Gastrocnemius medialis (tissue), 3 donors: ENCODE measurements around the gene RABIF.

DNA sequence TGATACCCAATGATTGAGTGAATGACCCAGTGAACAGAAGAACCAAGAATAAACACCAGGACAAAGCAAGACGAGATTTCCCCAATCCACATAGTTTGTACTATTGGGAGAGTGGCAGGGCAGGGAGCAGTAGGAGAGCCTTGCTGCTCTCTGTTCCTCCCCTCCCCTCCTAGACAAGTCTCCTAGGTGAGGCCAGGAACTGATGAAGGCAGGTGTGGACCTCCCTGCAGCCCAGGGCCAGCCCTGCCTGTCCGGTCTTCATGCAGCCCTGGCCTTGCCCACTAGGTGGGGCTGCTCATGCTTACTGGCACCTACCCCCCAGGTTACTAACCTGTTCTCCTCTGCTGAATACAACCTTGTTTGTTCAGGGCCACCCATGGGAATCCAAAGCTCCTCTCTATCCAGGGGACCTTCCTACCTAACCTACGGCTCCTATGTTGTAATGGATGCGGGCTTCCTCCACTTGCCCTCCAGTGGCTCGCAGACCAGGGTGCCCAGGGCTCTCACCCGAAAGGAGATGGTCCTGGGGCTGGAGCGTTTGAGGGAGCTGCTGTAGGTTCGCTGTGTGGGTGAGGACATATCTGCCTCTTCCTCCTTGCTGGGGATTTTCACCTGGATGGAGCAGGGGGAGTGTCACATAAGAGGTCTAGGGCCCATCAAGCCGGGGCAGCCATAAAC lies 7.9 kb upstream of the TNNT2 start:
- PRO-cap = no peak
- RAMPAGE, long total RNA, 3 experiments = no peak in any of the 3 experiments

DNA sequence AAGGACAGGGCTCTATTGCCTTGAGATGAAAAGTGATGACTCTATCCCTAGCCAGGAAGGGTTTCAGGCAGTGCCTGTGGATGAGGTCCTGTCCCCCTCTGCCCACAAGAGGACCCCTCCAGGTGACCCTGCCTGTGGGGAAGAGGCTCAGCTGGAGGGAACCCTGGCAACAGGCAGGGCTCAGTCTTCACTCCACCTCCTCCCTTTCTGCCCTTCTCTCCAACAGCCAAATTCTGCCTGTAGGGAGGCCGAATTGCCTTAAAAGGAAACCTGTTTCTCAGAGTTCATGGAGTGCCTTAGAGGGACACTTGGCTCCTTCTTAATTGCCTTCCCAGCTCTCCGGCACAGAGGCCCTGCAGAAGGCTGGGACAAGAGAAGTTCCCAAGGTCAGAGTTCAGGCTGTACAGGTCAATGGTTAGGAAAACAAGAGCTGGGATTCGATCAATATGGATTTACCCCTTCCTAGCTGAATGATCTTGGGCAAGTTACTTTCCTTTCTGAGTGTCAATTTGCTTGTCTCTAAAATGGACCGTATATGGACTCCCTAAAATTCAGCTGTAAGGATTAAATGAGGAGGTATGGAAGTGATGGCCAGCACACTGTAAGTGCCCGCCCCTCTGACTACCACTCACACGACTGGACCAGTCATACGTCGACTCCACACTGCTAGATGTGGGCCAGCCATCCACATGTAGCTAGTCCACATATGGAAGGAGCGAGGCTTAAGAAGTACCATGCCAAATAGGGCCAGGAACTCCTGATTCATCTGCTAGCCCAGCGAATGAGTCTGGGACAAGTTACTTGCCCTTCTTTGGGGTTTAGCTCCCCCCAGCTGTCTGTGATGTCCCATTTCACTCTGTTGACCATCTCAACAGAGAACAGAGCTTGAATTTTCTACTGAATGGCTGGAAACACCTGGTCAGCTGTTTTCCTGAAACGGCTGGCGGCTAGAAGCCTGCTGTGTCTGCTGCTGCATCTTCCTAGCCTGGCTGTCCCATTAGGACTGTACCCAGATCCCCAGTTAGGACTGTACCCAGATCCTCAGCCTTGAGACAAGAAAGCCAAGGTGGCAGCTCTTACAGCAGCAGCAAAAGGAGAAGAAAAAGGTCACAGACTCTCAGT lies 6.0 kb downstream of the CSRP1 start:
- PRO-cap = no peak
- RAMPAGE, long total RNA, 3 experiments = no peak in any of the 3 experiments

DNA sequence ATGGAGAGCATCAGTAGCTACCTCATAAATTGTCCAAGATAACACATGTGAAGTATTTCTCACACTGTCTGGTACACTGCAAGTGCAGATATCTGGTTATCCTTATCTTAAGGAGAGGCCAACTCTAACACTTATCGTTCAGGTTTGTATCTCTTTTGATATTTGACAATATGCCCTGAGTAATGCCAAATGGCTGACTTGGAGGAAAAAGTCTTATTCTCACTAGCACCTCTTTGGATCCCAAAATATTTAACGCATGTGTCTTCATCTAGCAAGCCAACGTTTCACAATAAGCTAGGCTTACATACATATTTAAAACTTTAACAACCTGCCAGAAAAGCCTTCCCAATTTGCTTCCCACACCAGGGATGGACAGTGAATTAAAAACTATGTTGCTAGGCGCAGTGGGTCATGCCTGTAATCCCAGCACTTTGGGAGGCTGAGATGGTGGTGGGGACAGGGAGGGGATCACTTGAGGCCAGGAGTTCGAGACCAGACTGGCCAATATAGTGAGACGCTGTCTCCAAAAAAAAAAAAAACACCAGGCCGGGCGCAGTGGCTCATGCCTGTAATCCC lies 2.6 kb downstream of the CSRP1 start:
- PRO-cap = no peak
- RAMPAGE, long total RNA, 3 experiments = no peak in any of the 3 experiments

GRCh38 chr1:201739044-201740163 lies 89.6 kb upstream of the IPO9 start:
- PRO-cap = no peak
- RAMPAGE, long total RNA, 3 experiments = no peak in any of the 3 experiments

DNA sequence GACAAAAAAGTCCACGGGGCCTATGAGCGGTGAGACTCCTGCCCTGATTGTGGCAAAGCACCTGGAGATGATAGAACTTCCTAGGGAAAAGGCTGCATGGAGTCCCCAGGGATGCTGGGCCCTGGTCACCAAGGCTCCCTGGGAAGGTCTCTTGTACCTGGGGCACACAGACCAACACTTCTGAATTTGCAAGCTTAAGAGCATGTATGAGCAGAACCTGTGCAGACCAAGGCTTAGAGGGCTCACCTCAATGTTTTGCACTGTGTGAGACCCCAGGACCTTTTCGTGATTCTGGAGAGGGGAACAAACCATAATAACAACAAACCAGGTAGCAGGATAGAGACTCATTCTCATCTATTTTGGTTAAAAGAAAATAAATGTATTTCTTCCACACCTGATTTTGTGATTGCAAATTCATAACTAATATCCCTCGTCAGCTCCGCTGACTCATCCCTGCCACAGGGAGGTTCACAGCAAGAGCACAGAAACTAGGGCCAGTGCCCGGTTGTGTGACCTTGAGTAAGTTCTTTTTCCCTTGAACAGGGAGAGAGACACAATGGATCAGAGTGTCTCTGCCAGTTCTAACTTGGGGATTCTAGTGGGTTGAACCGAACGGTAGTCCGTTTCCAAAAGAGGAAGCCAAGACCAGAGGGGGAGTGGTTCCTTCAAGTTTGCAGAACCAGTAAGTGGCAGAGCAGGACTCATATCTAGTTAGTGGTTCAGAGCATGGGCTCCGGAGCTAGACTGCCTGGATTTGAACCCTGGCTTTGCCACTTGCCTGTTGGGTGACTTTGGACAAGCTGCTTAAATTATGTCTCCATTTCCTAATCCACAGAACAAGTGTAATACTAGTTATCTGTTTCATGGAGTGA lies 5.1 kb upstream of the SHISA4 start:
- PRO-cap = unidirectional peak, plus-strand start at position 497 of the sequence; unidirectional peak, plus-strand start at position 522 of the sequence; unidirectional peak, plus-strand start at position 714 of the sequence
- RAMPAGE, long total RNA, 3 experiments = no peak in any of the 3 experiments

DNA sequence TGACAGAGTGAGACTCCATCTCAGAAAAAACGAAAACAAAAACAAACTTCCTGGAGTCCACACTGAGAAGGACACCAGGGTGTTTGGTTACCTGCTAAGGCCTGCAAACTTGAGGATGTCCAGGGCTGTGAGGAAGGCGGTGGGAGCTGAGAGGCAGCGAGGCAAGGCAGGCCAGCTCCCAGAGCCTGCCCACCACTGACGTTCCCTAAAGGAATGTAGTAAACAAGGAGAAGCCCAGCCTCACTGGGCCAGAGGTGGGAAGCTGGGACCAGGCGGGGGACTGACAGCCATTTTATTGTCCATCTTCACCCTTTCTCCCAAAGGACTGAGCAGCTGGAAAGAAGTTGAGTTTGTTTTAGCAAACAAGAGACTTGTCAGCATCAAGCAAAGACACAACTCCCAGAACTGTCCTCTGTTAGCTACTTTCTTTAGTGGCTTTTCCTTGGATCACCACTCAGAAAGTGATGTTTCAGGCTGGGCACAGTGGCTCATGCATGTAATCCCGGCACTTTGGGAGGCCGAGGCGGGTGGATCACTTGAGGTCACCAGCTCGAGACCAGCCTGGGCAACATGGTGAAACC lies 24.2 kb downstream of the SHISA4 start:
- PRO-cap = no peak
- RAMPAGE, long total RNA, 3 experiments = no peak in any of the 3 experiments

DNA sequence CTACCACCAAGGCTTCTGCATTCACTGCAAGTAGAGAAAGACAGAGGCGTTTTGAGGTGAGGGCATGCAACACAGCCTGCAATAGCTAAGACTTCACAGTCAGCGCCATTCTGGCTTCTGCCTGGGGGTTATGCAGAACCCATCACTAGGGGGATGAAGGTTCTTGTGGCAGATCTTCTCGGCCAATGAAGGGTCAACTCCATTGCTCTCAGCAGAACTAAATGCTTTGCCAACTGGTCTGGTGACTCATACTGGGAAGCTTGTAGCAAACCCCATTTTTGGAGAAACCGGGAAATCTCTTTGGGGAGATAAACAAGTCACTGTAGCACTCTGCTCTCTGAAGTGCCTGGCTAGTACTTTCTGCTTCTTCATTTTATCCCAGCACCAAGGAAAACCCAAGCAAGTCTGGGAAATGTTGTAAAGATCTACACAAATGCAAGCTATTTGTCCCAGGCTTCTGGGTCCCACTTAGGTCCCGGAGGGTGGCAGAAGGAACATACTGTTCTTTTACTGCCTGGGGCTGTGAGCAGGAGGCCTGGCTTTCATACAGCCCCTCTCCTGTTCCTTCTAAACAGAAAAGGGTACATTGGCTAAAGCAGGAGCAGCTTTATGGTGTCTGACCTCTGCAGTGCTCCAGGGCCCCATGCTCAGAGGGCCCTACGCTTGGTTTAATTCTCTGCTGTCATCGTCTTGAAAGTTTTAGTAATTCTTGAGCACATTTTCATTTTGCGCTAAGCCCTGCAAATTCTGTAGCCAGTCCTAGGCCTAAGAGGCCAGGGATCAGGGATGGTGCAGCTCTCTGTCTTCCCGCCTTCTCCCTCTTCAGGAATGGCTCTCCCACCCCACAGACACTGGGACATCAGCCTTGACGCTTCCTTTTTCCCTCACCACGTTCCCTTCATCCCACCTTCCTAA lies 28.8 kb downstream of the LMOD1 start:
- PRO-cap = unidirectional peak, minus-strand start at position 344 of the sequence
- RAMPAGE, long total RNA, 3 experiments = no peak in any of the 3 experiments

- PRO-cap = unidirectional peak, minus-strand start at chr1:201943572
- RAMPAGE, long total RNA, 3 experiments = no peak in any of the 3 experiments
Observed at GRCh38 chr1:201943250-201944172, 2.8 kb downstream of the LMOD1 start.

- PRO-cap = no peak
- RAMPAGE, long total RNA, 3 experiments = no peak in any of the 3 experiments
Observed at GRCh38 chr1:201997240-201997550, 13.2 kb upstream of the ELF3 start.

GRCh38 chr1:202012148-202013045 lies 2.0 kb downstream of the ELF3 start:
- PRO-cap = no peak
- RAMPAGE, long total RNA, 3 experiments = no peak in any of the 3 experiments

DNA sequence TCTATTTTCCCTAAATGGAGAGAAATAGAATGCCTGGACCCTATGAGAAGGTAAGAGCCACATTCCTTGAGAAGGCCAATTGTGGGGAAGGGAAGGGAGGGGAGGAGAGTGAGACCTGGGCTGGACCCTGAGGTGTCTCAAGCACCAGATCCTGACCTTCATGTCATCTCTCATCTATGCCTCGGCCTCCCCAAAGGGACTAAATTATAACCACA lies 34.2 kb upstream of the GPR37L1 start:
- PRO-cap = no peak
- RAMPAGE, long total RNA, 3 experiments = no peak in any of the 3 experiments

DNA sequence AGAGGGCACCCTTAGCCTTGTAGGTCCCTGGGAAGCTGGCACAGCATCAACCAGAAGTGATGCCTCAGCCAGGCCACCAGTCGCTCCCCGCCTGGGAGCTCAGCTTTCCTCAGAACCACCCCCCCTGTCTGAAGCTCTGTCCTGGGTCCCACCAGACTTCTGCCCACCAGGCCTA lies 7.3 kb downstream of the GPR37L1 start:
- PRO-cap = no peak
- RAMPAGE, long total RNA, 3 experiments = no peak in any of the 3 experiments

- PRO-cap = no peak
- RAMPAGE, long total RNA, 3 experiments = no peak in any of the 3 experiments
Observed at GRCh38 chr1:202152363-202153235, 7.8 kb downstream of the PTPN7 start.

- PRO-cap = no peak
- RAMPAGE, long total RNA, 3 experiments = no peak in any of the 3 experiments
Observed at GRCh38 chr1:202538863-202539112, 171.5 kb downstream of the SYT2 start.

DNA sequence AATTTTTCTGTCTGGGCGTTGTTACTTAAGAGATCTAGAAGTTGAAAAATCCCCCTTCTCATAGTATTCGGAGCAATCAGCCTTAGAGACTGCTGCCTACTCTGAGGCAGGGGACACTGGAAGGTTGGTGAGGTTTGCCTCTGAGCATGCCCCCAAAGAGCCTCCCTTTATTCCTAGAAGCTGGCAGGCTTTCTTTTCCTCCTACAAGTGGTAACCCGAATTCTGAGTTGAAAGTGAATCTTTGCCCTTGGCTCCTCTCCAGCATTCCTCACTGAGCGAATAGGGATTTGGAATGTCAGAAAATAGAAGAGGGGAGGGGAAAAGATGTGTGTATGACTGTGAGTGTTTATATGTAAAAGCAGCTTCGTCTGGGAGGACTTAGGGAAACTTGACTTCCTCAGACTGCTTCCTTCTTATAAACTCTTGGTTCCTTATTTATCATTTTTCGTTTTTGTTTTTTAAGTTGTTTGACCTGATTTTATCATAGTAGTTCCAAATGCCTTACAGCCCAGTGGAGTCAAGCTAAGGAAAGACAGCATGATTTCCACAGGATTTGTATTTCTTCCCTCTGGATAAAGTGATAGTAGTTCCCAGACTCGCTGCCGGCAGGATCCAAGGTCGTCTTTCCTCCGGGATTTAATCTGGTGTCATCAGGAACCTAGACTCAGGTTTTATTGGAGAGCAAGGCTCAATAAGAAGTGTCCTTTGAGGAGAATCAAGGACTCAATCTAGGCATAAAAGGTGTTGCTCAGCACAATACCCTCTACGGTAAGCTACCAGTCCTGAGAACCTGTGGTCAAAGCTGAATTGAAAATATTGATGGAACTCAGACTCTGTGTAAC lies 170.9 kb downstream of the SYT2 start:
- PRO-cap = unidirectional peak, plus-strand start at position 361 of the sequence
- RAMPAGE, long total RNA, 3 experiments = no peak in any of the 3 experiments

DNA sequence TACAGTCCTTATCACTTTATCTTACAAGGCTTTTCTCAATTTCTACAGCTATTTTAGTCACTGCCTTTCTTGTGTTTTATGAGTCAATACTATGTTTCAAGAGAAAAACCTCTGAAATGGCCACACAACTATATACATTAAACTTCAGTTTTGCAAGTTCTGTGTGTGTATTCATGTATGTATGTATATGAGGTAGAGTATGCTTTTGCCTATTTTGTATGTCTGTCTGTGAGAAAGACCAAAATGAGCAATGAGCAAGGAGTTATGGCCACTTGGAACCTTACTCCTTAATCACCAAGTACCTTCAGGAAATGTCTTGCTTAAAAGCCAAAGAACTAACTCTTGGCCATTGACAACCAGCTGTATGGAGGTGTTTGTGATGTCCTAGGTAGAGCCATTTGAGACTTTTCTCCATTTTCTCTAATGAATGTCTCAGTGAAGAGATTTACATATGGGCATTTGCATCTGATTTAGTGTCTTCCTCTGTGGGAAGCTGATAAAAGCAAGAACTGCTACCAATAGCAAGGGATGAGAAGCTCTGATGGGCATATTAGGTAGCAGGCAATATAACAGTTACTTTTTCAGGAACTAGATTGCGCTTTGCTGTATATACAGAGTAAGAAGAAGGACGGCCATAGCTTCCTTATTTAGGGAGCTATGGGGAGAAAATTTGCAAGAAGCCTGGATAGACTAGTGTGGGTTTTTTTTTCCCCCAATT lies 169.6 kb downstream of the SYT2 start:
- PRO-cap = no peak
- RAMPAGE, long total RNA, 3 experiments = no peak in any of the 3 experiments

DNA sequence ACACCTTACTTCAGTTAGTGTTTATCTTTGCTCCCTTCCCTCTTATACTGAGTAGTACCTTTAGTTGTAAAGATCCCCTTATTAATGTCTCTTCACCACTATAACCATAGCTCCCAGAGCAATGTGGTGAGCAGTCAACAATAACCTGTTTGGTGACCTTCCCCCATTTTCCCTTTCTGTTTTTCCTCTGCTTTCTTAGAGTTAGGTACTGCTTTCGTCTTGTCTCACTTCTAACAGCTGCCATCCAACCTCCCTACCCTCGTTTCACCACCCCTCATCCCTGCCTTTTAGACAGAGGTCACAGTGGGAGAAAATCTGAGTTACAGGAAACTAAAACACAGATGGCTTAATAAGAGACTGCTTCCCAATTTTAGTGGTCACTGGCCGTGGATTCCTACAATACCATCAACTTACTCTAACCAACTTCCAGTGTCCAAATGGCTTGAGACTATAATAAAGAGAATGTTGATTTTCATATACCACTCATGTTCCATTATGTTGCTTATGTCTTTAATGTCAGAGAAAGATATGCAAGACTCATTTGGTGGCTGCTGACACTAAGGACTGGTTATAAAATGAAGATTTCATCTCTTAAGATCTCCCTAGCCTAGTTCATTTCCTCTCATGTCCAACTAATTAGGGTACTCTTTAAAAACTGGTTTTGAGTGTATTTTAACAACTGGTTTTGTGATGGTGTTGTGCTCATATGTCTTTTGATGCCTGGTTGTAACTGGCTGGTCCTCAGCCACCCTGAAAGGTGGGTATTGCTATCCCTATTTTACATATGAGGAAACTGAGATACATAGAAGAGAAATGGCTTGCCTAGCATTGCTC lies 168.5 kb downstream of the SYT2 start:
- PRO-cap = no peak
- RAMPAGE, long total RNA, 3 experiments = no peak in any of the 3 experiments

GRCh38 chr1:202553508-202554029 lies 156.7 kb downstream of the SYT2 start:
- PRO-cap = no peak
- RAMPAGE, long total RNA, 3 experiments = no peak in any of the 3 experiments

DNA sequence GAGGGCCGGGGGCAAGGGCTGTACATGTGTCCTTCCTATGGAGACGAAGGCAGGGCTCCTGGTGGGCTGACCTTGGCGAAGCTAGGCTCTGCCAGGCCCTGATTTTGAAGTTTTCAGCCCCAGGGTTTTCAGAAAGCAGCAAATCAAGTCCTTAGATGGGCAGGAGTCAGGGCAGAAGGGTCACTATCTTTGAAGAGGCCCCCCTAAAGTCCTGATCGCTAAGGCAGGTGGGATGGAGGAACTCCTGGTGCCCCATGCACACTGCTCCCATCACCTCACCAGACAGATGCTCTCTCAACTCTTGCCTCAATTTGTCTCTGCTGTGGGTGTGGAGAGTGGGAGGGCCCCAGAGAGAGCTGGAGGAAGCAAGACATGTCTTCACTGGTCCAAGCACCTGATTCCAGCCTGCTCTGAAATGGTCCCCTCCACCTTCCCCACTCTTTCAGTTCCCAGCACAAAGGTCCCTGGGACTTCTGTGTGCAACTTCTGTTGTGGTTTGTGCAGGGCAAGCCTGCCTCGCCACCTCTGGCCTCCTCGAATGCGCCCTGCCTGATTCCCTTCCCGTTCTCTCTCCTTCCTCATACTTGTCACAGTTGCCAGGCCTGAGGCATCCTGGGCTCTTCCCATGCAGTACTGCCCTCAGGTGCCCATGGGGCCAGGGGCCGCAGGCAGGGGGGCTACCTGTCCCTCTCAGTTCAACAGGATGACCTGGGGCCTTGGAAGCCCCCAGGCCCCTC lies 119.4 kb downstream of the SYT2 start:
- PRO-cap = no peak
- RAMPAGE, long total RNA, 3 experiments = no peak in any of the 3 experiments

DNA sequence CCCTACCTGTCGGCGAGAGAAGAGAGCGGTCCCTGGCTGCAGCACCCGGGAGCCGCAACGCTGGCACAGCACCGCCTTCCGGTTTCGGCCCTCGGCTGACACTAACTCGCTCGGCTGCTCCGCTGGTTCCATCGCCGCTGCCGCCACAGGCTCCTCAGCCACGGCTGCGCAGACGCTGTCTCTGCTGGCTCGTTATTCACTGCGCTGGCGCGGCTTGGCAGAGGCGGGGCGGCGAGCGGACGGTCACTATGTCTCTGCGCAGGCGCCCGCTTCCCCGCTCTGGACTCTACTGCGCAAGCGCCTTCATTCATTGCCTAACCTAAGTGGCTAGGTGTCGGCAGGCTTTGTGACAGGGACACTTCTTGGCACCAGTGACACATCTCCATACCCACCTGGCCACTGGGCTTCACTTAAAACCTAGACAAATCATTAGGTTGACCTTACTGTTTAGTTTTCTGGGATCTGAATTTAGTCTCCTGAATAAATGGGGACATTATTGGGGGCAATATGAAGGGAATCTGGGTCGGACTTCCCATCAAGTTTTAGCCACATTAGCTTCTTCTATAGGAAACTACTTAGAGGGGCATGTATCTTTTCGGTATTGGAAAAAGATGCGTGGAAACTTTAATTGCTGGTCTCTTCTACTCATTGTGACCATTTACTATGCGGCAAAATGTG lies at the start of gene RABIF:
Gene RABIF, minus strand, starts transcription at position 183 of the 678 bp plus-strand sequence.
- PRO-cap = bidirectional peak, plus-strand start at position 310 of the sequence, minus-strand start at position 166 of the sequence
- RAMPAGE, long total RNA, 3 experiments = start-site peak on the minus strand in 2 of 3 experiments, centred at positions 156 to 168 of the sequence, 55 to 149 reads per replicate